Umbilical cord (tissue), 2 donors: ENCODE measurements around the genes ZNF318 and POLH.

GRCh38 chr6:42820649-42821732 lies 39.1 kb downstream of the BICRAL start:
- RAMPAGE, long total RNA, result no peak

- RAMPAGE, long total RNA, result no peak
Observed at GRCh38 chr6:43029697-43030517, 8.5 kb downstream of the RRP36 start.

- RAMPAGE, long total RNA, result no peak
Observed at GRCh38 chr6:43038180-43038978, 15.3 kb downstream of the CUL7 start.

- RAMPAGE, long total RNA, result no peak
Observed at GRCh38 chr6:43046562-43046926, 7.1 kb downstream of the CUL7 start.

DNA sequence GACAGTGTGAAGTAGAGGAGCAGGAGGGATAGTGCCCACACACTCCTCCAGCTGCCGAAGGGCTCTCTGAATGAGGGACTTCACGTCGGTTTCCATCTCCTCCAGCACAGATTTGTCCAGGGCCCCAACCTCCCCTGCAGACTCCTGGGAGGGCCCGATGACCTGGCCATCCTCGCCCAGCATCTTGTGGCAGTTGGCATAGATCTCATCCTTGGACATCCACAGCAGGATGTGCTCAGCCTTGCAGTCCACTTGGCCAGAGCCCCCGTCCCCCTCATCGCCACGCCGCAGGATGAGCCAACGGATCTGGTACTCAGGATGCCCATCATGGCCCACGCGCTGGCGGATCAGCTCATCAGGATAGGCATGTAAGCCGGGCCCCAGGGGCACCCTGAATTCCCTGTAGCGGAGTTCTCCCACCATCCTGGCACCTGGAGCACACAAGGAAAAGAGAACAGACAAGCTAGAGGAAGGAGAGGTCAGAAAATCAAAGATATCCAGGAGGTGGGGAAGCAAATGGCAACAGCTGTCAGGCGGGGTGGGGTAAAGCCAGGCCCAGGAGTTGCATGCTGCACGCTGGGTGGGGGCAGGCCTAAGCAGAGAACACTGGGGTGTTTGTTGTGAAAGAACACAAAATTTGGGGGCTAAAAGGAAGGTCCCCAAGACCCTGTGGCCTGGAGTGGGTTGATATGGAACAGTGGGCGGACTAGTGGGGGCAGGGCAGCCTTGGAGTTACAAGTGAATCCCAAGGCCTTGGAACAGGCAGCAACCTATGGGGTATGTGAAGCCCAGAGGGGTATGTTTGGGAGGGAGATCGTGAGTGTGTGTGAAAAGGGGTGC lies 1.1 kb downstream of the CUL7 start:
- RAMPAGE, long total RNA, result no peak

DNA sequence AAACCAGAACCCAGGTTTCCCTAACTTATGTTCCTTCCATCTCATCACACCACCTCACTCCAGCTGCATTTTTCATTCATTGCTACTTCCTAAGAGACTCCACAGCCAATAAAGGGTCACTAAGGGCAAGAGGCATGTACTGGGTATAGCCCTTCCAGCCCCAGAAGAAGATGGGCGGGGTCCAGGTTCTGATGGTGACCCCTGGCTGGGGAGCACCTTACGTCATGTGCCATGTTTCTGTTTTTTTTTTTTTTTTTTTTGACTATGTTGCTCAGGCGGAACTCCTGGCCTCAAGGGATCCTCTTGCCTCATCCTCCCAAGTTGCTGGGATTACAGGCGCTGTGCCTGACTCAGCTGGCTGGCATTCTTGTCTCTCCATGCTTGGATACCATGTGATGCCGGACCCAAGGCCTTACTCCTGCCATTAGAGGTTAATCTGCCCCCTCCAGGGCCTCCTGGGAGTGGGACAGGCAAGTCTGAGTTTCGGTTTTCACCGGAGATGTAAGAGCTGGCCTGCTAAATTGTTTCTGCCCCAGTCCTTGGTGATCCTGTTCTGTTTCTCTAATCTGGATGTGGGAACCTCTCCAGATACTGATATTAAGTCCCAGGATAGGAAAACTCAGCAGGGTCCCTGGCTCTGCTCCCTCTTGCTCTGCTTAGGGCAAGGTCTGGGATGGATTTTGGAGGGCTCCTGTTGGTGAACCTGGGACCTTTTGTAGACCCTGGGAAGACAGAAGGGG lies 44.9 kb downstream of the PTK7 start:
- RAMPAGE, long total RNA, result no peak

- RAMPAGE, long total RNA, result no peak
Observed at GRCh38 chr6:43129437-43130089, 41.5 kb upstream of the SRF start.

DNA sequence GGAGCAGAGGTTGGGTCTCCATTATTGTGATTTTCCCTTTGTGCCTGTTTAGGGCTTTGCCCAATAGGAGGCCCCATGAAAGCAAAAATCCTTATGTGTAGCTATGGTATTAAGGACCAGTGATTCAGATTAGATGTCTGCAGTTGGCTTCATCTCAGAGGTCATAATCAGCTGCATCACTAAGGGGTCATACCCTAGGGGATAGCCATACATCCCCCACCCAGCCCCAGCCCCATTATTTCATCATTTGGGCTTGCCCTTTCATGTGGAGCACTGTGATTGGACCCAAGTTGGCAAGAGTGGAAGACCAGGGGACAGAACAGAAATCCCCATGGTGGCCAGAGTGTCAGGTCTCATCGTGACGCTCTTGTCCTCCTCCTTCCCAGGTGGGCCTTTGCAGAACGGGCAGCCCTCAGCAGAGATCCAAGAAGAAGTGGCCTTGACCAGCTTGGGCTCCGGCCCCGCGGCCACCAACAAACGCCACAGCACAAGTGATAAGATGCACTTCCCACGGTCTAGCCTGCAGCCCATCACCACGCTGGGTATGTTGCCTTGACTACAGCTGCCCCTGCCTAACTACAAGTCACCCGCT lies 26.9 kb upstream of the SRF start:
- RAMPAGE, long total RNA, result no peak

DNA sequence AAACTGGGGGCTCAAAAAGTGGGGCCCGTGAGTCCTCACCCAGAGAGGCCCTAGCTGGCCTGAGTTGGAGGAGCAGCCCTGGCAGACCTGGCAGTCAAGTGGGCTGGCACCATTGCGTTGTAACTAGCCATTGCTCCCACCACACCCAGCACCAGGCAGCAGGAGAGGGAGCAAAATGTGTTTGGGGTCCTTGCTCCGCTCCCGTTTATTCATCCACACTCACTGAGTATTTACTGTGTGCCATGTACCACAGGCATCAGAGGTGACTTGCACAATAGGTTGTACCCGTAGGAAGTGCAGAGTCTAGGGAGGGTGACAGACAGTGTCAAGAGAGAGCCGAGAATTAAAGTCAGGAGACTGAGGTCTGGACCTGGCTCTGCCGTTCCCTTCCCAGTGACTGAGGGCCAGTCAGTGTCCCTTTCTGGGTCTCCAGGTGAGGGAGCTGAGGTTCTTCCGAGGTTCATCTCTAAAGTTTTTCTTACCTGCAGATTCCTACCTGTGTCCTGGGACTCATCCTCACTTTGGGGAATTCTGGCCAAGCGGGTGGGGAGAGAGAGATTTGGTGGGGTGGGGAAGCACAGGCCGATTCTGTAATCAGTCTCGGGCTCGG lies 22.3 kb downstream of the TTBK1 start:
- RAMPAGE, long total RNA, result no peak

GRCh38 chr6:43301427-43302066 lies 3.5 kb downstream of the SLC22A7 start:
- RAMPAGE, long total RNA, result no peak

- RAMPAGE, long total RNA, result no peak
Observed at GRCh38 chr6:43354487-43354941, 14.9 kb downstream of the ZNF318 start.

- RAMPAGE, long total RNA, result no peak
Observed at GRCh38 chr6:43368551-43369115, 814 bp downstream of the ZNF318 start.

DNA sequence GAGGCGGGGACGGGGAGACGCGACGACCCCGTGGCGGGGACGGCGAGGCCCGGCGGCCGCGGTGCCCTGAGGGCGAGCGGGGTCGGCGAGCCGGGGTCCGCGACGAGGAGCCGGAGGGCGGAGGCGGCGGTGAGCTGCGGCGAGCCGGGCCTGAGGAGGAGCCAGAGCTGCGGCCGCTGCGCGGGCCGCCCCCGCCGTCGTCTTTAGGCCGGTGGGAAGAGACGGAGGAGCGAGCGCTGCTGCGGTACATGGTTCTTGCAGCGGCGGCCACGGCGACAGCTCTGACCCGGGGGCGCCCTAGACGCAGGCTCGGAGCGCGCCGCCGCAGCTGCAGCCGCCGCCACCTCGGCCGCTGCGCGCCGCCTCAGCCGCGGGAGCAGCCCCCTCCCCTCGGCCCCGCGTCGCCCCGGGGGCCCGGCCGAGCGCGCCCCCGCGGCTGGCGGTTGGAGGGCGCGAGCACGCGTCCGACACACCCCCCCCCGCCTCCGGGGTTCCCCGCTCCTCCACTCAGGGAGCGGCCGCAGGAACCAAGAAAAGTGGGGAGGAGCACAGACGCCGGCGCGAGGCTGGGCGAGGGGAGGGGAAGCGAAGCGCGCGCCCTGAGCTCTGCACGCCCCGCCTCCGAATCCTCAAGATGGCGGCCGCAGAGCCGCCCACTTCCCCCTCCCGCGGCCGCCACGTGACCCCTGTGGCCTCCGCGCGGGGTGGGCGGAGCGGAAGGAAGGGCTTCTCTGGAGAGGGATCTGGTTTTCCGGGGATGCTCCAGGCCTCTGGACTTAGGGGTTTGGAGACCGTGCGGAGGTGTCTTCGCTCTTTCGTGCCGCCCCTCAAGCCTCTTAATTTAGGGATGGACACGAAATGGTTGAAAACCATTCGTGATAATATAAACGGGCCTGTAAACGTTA lies at the start of gene ZNF318:
TSS of gene ZNF318 (minus strand) at position 532 of the 905 bp plus-strand sequence.
- RAMPAGE, long total RNA, result no peak

DNA sequence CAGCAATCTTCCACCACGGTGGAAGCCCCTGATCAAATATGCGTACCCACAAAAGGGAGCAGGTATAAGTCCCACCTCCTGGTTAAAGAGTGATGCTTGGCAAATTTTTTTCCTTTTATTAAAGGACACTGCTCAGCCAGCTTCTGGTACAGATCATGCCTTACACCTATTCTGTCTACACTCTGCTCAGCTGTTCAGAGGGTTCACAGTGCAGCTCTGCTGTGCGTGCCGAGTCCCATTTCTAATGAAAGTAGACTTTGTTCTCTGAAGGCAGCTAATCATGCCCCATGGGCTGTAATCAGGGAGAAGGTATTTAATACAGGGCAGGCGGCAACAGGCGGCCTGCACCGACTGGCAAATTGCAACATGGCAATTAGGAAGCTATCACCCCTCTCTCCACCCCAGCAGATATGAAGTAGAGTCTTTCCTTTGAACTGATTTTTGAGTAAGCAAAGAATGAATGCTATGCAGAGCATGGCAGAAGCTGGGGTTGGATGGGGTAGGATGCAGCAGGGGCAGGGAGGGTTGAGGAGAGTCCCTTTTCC lies 16.3 kb downstream of the LRRC73 start:
- RAMPAGE, long total RNA, result no peak

GRCh38 chr6:43496306-43497136 lies 13.6 kb downstream of the LRRC73 start:
- RAMPAGE, long total RNA, result no peak

DNA sequence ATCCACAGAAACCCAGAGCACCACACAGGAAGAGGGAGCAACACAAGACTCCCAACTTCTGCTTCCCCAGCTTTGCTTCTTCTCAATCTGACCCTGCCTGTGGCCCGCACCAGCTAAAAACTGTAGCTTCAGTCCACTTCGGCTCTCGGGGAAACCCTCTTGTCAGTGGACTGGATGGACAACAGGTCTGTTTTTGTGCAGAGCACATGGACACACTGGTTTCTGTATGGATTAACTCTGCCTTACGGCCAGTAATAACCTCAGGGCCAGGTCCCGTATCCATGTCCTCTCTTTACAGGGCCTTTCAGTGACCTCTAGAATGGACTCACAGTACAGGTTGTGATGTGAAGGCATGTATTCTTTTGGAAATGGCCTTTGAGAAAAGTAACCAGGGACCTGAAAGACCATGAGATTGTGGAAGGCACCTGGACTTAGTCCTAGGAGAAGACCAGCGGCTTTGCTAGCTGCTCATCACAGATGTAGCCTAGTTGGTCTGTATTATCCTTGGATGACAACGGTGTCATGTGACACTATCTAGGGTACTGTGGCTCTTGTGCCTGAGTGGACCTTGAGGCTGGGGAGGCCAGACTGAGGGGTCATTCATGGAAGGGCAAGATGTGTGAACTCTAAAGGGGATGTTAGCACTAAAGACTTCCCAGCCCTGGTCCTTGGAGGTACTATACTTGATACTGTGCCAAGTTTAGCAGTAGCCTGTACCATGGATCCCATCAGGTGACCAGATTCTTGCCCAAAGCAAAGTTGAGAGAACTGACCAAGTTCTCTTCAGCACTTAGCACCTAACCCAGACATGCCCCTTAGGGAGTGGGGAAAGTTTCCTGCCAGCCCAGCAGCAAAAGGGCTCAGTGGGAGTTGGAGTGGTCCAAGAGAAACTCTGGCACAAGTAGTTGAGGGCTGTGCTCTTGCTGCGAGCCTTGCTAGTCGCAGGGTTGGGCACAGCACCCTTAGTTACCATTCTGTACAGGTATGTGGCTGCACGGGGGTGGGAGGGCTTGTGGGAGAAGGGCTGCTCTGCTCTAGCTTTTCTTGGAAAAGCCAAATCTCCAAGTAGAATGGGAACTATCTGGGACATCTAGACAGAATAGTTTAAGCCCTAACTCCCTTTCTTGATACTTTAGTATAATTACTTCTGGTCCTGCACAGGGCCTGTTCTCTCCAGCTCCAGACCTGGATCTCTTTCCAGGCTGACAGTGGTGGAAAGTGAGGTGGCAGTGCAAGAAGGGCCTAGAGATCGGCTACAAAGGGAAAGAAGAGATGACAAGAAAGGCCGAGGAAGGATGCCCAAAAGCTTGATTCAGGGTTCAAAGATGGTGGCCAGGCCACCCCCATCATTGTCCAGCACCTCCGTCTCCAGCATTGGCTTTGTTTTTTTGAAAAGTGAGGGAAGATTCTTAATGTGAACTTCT lies 6.2 kb downstream of the POLR1C start:
- RAMPAGE, long total RNA, result no peak

- RAMPAGE, long total RNA, result no peak
Observed at GRCh38 chr6:43575818-43576607, at the start of gene POLH. TSS of gene POLH (plus strand) at chr6:43576185.

GRCh38 chr6:43624336-43625360 lies 4.4 kb downstream of the GTPBP2 start:
- RAMPAGE, long total RNA, result no peak

- RAMPAGE, long total RNA, result no peak
Observed at GRCh38 chr6:43629322-43629844, 319 bp upstream of the GTPBP2 start.

GRCh38 chr6:43723928-43724327 lies 36.3 kb upstream of the MRPS18A start:
- RAMPAGE, long total RNA, result no peak